ENCODE results near the gene ZDHHC7.

- PRO-cap, result no peak
These were observed 9.6 kb downstream of the CRISPLD2 start for GRCh38 chr16:84828950-84830128.

- PRO-cap, result no peak
These were observed 17.8 kb downstream of the CRISPLD2 start for GRCh38 chr16:84837681-84837979.

DNA sequence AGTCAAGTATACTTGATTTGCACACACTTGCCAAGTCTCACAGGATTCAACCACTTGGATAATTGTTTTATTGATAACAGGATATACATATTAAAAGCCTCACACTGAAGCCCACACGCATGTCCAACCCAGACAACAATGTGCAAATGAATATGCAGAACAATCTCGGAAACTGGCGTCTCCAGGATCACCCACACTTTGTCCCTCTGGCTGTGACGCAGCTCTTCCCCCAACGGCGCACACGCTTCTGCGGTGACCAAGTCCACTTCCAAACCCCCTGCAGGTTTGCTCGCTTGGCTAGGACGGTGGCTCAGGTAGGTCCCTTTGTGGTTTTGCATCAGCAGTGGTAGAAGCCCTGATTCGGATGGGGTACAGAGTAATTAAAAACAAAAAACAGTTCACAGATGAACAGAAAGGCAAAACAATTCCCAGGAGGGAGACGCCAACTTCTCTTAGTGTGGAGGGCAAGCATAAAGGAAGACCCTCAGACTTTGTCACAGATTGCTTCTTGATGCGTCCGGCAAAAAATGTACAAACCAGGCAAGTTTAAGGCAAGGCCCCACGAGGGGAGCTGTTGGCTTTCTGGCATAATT, 36.7 kb downstream of the ZDHHC7 start:
- PRO-cap, result no peak

DNA sequence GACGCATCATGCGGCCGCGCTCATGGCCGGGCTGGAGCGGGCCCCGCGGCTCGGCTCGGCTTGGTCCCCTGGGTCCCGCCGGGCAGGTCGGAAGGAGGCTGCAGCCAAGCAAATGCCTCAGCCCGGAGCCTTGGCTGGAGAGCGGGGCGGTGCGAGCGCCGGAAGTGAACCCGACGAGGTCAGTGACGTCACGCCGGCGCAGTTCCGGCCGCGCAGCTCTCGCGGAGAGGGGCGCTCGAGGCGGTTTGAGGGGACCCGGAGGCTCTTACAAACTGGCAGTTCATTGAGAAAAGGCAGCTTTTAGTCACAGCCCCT, at the start of gene ZDHHC7:
Gene ZDHHC7, minus strand, starts transcription at position 166 of the 315 bp plus-strand sequence.
- PRO-cap, result bidirectional peak, plus-strand start at position 215 of the sequence, minus-strand start at position 166 of the sequence

DNA sequence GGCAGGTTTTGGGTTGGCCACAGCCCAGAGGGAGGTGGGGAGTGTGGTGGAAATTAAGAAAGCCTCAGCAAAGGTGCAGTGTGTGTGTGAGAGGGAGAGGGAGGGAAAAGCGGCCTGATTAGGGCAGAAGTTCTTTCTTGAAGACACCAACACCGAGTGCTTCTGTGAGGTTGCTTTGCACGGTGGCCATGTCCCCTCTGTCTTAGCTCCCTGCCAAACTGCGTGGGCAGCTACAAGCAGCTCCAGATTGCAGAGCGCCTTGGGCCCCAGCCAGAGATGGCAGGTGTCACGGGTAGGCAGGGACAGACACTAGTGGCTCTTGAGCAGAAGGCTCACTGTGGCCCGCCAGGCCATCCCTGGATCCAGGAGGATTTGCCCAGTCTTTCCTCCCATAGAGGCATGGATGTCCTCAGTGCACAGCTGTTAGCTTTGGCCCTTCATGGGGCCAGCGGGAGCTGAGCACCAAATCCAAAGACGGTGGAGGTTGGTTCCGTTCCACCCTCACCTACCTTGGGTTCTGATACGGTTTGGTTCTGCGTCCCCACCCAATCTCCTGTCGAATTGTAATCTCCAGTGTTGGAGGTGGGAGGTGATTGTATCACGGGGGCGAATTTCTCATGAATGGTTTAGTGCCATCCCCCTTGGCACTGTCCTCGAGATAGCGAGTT, 21.4 kb downstream of the KIAA0513 start:
- PRO-cap, result no peak

- PRO-cap, result no peak
These were observed 28.0 kb downstream of the KIAA0513 start for GRCh38 chr16:85055306-85056373.

GRCh38 chr16:85082409-85083214, 29.7 kb downstream of the CIBAR2 start:
- PRO-cap, result no peak

GRCh38 chr16:85302768-85303187, 190.5 kb upstream of the CIBAR2 start:
- PRO-cap, result no peak

GRCh38 chr16:85311849-85312048, 199.5 kb upstream of the CIBAR2 start:
- PRO-cap, result no peak

- PRO-cap, result no peak
These were observed 204.1 kb upstream of the CIBAR2 start for GRCh38 chr16:85316374-85316749.

- PRO-cap, result no peak
These were observed 222.4 kb upstream of the CIBAR2 start for GRCh38 chr16:85334637-85335153.

- PRO-cap, result no peak
These were observed 230.9 kb upstream of the GSE1 start for GRCh38 chr16:85381804-85382996.

DNA sequence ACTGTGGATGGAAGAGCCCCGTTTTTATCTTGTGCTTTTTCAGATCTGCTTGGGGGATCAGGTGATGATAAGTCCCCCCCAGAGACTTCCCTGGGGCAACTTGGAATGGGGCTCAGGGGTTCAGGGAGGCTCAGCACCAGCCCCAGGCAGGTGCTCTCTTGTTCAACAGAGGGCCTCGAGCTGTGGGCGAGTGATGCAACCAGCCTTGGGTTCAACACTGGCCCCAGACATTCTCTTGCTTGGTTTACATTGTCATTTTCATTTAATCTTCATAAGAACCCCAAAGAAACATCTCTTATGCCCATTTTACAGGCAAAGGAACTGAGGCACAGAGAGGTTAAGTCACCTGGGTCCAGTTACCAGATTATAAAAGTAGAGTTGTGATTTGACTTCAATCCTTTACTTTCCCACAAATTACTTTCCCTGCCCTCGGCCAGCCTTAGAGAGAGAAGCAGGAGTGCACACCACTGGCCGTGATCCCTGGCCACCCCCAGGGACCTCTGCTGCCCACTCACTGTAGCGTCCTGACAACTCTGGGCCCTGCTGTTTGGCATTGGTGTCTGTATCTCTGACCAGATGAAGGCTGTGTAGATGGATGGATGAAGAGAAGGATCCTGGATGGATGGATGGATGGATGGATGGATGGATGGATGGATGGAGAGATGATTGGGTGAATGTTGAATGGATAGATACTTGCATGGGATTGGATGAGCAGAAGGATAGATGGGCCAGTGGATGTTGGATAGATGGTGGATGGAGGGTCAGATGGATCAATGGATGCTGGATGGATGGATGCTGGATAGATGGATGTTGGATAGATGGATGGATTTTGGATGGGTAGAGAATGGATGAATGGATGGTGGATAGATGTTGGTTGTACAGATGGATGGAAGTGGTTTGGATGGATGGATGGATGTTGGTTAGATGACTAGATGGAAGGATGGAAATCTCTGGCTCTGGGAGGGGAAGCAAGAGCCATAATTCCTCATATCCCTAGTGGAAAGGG, 179.8 kb upstream of the GSE1 start:
- PRO-cap, result no peak

DNA sequence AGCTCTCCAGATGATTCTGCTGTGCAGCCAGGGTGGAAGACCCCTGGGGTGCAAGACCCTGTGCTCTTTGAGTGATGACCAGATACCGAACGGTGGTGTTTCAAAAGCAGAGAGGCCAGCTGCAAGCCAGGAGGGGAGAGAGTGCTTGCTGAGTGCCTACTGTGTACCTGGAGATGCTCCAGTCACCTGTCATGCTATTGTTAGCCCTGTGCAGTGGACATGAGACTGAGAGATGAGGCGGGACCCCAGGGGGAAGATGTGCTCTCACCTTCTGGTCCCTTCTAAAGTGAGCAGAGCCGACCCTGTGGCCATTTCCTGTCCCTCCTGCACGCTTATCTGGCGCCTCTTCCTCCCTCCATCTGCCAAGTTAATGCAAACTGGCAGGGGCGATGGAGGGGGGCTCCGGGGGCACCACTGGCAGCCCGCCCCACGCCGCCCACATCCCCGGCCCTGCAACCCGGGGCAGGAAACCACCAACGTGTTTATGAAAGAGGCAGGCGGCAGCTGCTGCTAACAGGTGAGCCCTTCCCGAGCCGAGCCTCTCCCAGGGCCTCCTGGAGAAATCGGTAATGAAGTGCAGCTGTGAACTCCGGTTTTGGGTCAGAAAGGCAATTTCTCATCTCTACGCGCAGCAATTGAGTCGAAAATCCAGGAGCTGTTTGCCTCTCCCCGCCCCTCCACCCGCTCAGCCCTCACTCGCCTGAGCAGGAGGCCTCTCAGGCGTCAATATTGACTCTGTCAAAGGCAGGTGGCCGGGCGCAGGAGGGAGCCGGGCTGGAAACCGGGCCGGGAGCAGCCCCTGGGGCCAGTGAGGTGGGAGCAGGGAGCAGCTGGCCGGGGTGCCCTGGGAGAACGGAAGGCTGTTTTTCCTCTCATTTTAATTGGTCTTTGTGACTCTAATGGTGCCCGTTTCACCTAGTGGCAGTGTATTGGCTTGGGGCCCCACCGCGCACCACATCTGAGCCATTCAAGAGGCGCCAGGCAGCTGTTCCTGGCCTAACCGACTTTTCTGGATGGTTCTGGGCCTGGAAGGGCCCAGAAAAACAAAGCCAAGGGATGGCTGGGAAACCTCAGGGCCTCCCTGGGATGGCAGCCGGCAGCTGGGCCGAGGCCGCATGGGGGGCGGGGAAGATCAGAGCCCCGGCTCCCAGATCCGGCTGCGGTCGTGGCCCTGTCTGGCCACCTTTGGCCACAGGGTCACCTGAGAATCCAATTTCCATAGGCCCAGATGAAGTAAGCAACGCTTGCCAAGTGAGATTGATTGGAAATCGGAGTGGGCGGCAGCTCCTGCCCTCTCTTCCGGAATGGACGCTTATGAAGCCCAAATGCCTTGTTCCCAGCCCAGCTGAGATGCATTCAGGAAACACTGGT, 164.3 kb upstream of the GSE1 start:
- PRO-cap, result no peak

DNA sequence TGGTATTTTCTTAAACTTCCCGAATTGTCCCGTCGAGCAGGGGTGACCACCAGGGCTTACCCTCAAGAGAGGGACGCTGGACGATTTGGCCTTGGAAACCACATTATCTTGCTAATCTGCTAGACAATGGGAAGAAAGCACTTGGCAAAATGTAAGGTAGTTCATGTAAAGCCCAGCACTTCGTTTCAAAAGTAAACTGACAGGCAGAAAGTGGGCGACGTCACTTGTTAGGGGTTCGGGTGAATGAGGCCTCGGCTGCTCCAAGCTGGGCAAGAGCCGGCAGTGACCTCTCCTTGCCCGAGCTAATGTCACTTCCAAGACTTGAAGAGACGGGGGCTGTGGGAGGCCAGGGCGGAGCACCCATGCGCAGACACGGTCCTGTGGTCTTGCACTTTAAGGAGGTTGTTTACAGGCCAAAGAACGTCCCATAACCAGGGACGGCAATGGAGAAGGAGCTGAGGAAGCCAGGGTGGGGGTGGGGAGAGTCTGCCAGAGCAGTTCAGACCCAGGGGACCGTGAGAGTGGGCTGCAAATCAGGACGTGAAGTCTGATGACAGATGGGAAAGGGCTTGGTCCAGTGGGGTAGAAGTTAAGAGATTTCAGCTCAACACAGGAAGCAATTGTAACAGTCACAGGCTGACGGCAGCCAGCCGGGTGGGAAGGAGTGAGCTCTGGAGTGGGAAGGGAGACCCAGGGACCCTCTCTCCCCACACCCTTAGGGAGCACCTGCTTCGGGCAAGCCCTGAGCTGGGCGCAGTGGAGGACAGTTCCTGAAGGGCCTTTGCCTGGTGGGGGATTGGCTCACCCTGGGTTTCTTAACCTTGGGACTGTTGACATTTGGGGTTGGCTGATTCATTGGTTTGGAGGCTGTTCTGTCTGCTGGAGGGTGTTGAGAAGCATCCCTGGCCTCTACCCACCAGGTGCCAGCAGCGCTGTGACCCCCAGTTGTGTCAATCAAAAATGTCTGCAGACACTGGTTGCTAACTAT, 152.5 kb upstream of the GSE1 start:
- PRO-cap, result unidirectional peak, plus-strand start at position 855 of the sequence

- PRO-cap, result no peak
These were observed 139.1 kb upstream of the GSE1 start for GRCh38 chr16:85473944-85474481.

- PRO-cap, result no peak
These were observed 6.4 kb upstream of the GSE1 start for GRCh38 chr16:85606673-85607194.

DNA sequence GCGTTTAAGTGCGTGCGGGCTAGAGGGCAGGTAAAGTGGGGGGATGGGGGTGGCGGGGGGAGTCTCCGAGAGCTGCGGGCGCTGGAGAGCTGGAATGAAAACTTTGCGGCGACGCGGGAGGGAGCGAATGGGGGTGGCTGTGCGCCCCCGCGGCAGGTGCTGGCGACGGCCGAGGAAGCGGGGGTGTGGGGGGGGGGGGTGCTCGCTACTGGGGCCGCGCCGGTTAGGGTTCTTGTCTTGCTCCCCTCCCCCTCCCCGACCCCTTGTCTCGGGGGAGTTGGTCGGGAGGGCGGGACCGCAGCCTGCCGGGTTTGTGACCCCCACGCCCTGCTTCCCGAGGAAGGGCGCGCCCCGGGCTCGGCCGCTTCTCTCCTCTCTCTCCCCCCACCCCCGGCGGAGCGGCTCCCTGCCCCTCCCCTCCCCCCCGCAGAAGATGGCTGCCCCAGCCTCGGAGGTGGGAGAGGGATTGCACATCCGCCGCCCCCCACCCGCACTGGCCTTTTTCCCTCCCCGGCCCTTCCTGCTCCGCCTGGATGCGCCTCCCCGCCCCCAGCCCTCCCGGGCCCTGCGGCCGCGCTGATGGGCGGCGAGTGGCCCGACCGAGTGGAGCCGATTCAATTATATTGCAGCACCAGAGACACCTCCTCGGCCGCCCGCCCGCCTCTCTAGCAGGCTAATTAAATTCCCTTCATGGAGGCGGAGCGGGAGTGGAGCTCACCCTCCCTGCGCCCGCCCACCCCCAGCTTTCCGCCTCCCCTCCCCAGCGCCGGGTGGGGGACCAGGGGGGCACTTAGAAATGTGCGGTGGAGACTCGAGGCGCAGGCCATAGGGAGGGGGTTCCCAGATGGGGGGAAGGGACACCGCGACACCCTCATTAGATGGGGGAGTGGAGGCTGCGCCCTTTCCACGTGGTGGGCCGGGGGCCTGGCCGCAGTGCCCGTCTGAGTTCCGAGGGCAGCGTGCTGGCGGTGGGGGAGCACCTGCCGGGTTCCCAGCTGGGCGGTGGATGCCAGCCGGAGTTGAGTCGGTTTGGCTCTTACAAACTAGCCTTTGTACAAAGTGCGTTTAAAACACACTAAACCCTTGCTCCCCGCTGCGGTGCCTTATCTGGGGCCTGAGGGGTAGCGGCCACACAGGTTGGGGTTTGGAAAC, 927 bp downstream of the GSE1 start:
- PRO-cap, result unidirectional peak, minus-strand start at position 495 of the sequence; unidirectional peak, minus-strand start at position 667 of the sequence

DNA sequence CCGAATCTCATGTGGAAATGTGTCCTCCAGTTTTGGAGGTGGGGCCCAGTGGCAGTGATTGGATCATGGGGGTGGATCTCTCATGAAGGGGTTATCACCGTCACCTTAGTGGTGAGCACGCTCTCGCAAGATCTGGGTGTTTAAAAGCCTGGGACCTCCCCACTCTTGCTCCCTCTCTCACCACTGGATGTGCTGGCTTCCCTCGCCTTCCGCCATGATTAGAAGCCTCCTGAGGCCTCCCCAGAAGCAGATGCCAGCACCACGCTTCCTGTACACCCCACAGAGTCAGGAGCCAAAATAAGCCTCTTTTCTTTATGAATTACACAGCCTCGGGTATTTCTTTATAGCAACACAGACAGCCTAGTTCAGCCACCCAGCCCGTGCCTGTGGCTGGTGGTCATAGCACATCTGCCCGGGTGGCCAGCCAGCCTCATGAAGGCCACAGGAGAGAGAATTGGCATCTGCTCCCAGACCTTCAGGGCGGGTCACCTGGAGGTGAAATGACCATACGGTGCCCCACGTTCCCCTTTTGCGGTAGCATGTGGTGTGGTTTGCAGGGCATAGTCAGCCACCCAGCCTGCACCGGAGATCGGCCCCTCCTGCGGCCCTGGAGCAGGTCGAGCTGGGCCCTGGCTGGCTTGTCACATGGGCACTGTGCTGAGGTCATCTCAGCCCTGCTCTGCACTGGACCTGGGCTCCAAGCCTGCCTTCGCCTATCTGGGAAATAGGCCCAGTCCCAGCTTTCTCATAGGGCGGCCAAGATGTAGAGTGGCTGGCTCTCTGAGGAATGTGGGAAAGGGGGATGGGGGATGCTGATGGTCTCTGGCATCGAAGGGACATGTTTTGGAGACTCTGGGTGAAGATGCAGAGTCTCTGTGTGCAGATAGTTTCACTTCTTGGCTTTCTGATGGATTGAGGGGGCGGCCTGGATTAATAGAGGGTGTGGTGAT, 16.1 kb downstream of the GSE1 start:
- PRO-cap, result no peak

DNA sequence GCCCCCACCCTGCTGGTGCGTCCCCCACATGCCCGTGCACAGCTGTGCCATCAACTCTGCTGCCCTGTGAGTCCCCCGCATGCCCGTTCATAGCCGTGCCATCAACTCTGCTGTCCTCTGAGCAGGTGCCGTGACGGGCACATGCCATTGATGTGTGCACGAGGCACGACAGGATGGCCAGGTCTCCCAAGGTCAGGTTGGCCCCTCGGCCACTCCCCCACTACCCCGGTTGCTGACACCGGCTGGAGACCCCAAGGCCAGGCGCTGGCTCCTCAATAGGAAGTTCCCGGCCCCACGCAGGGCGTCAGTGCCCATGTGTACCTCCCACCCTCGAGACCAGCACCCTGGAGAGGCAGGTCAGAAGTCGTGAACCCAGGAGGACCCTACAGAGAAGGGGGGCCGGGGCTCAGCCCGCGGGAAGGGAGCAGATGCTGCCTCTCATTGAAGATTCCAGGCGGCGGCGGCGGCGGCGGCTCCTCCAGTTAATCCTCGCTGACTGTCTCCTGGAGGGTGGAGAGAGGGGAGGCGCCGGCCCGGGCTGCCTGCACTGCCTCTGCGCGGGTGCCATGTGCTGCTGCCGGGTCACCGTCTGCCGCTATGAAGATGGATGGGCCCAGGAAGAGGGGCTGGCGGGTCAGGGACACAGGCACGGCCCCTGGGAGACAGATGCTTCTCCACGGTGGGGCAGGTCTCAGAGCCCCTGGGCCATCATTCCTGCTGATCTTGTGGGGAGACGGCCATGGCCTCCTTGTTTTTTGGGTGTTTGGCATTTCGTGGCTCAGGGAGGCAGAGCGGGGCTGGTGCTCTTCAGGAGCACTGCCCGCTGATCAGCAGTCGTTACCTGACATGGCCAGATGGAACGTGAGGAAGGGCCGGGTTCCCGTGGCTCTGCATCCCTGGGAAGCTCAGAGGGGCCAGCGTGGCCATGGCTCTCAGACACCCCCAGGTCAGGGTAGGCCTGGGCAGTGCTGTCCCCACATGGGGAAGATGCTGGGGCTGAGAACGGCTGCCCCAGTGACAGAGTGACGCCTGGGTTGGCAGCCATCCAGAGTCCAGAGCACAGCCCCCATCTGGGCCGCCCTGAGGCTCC, 36.3 kb downstream of the GINS2 start:
- PRO-cap, result unidirectional peak, minus-strand start at position 498 of the sequence

All from Metastatic Lung Carcinoma in the Adrenal Gland (tissue), 1 donor.